Measurements from ENCODE around the gene SUN2.

- PRO-cap = no peak
Observed at GRCh38 chr22:37842168-37842613, 1.9 kb downstream of the ANKRD54 start.

GRCh38 chr22:37874223-37874613 is 25.0 kb downstream of the EIF3L start:
- PRO-cap = no peak

DNA sequence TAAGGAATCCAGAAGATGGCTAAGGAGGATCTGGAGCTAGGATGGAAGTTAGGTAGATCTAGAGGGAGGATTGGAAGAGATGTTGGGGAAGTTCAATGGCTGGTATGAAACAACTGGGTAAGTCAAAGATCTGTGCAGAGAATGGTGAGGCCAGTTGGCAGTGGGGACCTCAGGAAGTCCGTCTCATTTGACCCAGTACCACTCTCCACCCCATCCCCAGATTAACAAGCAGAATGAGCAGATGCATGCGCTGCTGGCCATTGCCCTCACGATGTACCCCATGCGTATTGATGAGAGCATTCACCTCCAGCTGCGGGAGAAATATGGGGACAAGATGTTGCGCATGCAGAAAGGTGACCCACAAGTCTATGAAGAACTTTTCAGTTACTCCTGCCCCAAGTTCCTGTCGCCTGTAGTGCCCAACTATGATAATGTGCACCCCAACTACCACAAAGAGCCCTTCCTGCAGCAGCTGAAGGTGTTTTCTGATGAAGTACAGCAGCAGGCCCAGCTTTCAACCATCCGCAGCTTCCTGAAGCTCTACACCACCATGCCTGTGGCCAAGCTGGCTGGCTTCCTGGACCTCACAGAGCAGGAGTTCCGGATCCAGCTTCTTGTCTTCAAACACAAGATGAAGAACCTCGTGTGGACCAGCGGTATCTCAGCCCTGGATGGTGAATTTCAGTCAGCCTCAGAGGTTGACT is 28.4 kb downstream of the EIF3L start:
- PRO-cap = no peak

- PRO-cap = no peak
Observed at GRCh38 chr22:37910476-37910760, 4.3 kb downstream of the MICALL1 start.

GRCh38 chr22:37932325-37932910 is 21.0 kb downstream of the C22orf23 start:
- PRO-cap = no peak

- PRO-cap = no peak
Observed at GRCh38 chr22:38016236-38016479, 31.8 kb upstream of the SOX10 start.

- PRO-cap = no peak
Observed at GRCh38 chr22:38110907-38111272, 406 bp upstream of the BAIAP2L2 start.

GRCh38 chr22:38480905-38482063 is 13.4 kb downstream of the KDELR3 start:
- PRO-cap = no peak

GRCh38 chr22:38483291-38483802 is 15.5 kb downstream of the KDELR3 start:
- PRO-cap = no peak

- PRO-cap = no peak
Observed at GRCh38 chr22:38485675-38486563, 18.0 kb downstream of the KDELR3 start.

GRCh38 chr22:38489101-38490068 is 16.7 kb downstream of the DDX17 start:
- PRO-cap = unidirectional peak, minus-strand start at chr22:38489398

- PRO-cap = no peak
Observed at GRCh38 chr22:38493623-38494204, 12.4 kb downstream of the DDX17 start.

DNA sequence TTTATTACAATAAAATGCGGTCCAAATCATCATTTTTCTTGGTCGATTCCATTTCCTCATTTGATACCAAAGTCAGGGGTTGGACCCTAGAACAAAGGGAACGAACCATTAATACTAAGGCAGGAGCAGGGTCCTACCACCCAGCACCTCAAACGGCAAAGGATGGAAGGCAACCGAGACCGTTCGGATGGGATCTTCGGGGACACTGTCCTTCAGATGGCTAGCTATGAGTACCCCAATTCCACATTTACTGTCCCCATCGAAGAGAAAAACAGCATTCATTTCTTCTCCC is 732 bp downstream of the DMC1 start:
- PRO-cap = no peak

DNA sequence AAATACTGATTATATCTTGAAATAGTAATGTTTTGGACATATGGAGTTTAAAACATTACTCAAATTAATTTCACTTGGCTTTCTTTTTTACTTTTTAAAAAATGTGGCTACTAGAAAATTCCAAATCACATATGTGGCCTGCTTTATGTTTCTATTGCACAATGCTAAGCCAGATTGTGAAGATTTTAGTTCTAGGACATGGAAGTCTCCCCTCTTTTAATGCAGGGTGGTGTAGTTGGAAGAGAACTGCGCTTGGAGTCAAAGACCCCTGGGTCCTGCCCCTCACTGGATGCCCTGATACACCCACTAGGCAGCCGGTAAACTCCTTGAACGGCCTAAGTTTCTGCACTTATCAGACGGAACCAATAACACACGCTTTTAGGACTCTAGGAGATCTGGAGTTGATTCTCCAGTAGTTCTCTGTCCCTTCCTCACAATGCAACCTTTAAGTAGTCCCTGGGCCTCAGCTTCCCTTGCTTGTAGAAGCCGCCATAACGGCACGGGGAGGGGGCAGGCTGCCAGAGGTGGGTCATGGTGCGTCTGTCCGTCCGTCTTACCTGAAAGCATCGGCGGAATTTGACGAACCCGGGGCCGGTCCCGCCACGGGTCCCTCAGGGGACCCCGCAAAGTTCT is 513 bp downstream of the FAM227A start:
- PRO-cap = no peak

DNA sequence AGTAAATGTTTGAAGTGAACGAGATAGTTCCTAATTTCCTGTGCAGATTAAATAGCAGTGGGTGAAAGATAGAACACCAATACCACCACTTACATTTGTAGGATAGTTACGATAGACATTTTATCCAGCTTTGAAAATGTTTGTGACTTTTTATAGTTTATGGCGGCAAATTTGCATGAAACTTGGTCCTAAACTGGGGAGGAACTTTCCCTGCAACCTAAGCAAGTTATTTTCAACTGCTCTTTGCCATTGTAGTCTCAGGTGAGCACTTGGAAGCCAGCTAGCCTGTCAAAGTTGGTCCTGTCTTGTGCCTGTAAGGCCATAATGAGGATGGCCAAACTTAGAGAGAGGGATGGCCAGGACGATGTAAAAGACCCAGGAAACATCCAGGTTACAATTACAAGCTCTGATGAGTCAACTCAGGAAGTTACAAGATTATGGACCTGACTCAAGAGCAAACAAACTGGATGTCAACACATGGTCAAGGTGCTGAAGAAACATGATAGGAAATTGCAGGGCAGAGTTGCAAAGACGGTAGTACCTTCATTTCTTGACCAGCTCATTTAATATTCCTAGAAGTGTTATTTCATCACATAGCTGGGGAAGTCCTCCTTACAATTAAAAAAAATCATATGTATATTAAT is 1.5 kb downstream of the GTPBP1 start:
- PRO-cap = no peak

DNA sequence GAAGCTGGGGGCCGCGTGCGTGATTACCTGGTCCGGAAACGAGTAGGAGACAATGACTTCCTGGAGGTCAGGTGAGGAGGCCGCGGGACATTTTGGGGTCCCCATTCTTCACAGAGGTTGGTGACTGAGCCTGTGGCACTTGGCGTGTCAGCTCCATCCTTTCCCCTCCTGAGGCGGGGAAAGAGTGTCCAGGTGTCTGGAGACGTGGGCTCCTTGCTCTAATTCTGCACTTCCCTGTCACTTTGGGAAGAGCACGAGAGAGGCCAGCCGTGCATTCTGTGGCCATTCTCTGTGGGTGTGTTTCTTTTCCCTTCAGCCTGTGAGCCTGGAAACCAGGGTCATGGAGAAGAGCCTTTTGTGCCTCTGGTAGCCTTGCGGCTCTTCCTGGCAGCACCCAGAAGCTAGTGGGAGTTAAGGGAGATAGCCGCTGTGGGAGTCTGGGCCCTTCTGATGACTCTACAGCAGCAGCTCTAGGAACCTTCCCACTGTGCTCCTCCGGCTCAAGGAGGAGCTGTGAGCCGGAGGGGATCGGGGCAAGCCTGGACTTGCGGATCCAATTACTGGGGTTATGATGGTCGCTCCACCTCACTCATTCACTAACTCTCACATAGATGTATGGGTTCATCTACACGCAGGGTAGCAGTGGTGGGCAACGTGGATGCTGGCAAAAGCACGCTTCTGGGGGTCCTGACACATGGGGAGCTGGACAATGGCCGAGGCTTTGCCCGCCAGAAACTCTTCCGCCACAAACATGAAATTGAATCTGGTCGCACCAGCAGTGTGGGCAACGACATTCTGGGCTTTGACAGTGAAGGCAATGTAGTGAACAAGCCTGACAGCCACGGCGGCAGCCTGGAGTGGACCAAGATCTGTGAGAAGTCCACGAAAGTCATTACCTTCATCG is 10.5 kb downstream of the GTPBP1 start:
- PRO-cap = no peak

DNA sequence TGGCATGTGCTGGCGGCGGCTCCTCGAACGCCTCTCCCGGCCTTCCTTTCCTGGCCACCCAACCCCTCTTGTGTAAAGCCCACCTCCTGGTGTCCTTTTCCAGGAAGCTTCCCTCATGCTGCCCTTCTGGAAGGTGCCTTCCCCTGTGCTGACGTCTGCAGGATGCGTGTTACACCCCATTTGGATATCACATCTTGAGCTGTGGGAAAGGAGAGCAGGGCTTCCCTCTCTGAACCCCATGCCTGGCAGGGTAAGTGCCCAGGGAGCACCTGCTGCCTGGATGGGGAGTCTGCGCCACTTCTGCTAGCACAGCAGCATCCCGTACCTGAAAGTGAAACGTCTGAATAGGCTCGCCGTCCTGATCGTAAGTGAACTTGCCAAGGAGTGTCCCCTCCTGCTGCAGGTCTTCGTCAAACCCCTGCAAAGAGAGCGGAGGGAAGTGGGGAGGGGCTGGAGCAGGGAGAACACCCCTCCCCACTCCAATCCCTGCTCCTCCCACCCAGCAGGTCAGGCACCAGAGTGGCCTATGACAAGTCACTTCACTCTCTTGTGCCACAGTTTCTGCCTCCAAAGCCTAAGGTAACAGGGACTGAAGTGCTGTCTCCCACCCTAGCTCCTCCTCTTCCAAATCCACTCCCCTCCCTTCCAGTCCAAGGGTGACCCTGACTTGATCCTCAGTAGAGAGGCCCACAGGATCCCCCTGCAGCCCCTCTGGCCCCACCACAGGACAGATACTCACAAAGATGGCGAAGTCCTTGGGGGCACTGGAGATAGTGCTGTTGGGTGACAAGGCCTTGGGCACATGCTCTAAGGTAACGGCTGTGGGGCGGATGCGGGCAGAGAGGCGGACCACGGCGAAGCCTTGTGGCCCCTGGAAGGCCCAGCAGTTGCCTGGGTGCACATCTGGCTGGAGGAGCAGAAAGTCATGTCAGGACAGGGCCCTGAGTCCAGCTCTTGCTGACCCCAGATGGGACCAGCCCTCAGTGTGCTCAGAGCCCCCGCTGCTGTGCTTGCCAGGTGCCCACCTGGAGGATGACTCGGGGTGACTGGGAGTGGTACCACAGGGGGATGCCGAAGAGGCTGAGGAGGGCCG is 17.6 kb downstream of the SUN2 start:
- PRO-cap = no peak

GRCh38 chr22:38750206-38751203 is 5.3 kb downstream of the SUN2 start:
- PRO-cap = no peak

DNA sequence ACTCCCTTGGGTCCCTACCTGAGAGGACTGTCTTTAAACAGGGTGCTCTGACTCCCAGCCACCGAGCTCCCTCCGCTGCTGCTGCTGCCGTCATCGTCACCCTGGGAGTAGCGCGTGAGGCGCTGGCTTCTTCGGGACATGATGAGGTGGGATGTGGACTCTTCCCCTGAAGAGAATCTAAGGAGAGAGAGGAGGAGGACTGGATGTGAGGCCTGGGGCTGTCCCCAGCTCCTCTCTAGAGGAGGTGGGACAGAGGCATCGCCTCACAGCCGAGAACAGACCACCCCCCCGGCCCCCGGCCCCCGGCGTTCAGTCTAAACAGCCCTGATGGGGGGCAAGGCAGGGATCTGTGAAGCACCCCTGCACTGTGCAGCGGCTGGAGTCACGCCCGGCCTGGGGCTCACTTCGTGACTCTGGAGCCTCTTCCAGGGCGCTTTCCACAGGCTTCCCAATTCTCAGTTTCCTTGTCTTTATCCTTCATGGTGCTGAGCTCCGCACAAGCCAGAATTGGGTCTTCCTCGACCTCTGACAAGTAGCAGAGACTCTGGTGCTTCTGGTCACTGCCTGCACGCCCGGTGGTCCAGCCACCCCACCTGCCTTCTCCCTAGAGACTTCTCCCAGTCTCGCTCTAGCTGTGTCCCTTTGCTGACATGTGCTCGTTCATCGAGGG is 3.2 kb downstream of the SUN2 start:
- PRO-cap = no peak

DNA sequence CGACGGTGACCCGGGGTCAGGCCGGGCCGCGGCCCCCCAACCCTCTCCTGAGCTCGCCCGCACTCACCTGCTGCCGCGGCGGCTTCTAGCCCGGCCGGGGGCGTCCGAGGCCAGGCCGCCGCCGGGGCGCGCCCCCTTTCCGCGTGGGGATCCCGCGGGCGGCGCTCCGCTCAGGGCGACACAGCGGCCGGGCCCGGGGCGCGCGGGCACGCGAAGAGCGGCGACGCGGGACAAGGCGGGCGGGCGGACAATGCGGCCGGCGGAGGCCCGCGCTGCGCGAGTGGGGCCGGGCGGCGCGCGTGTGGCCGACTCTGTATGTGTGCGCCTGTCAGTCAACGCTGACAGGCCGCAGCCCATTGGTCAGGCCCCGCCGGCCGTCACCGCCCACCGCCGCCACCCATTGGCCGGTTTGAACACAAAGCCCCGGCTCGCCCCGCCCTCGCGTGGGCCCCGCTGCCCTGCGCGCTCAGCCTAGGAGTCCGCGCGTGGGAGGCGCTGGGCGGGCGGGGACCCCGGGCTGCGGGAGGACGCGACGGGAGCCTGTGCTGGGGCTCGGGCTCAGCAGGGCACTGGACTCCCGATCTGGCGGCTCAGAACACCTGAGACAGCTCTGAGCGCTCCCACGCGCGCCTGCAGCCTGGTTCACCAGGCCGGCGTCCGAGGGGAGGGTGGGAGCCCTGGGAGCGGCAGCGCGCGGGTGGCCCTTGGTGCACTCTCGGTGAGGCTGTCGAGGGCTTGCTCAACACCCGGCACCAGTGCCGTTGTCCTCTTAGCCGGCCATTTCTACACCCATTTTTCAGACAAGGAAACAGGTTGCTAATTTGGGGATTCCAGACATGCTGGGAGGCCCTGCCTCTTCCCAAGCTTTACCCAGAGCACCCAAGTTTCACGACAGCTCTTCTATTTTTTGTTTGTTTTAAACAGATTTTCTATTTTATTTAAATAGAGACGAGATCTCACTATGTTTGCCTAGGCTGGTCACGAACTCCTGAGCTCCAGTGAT is at the start of gene SUN2:
Gene SUN2 (minus strand): TSS at position 303 of the 1,003 bp plus-strand sequence.
- PRO-cap = bidirectional peak, plus-strand start at position 498 of the sequence, minus-strand start at position 303 of the sequence